ENCODE data around the gene TPK1.

DNA sequence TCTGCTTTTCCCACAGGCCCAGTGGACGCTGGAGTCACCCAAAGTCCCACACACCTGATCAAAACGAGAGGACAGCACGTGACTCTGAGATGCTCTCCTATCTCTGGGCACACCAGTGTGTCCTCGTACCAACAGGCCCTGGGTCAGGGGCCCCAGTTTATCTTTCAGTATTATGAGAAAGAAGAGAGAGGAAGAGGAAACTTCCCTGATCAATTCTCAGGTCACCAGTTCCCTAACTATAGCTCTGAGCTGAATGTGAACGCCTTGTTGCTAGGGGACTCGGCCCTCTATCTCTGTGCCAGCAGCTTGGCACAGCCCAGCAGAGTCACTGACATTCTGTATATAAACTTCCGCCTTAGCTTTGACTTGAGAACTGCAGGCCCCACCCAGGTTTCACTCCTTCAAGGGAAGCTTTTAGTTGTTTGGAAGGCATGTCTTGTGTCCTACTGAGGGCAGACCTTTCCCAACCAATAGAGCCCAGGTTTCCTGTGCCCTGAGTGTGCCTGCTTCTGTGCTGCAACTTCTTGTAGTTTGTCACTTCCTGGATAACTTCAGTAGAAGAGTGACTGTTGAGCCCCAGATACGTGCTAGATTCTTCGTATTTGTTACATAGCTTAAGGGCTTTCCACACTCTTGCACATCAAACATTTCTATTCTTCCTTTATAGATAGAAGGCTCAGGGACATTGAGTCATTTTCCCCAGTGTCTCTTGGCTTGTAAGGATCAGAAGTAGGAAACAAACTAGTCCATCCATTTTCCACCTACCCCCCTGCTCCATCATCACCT, 228.8 kb upstream of the PRSS1 start:
- RAMPAGE, long total RNA: no peak
- RRBS: no CpG with 5 or more reads among the region's 9 CpGs

GRCh38 chr7:142711735-142712049, 37.6 kb upstream of the PRSS1 start:
- RAMPAGE, long total RNA: no peak
- RRBS: no CpG with 5 or more reads among the region's 6 CpGs

DNA sequence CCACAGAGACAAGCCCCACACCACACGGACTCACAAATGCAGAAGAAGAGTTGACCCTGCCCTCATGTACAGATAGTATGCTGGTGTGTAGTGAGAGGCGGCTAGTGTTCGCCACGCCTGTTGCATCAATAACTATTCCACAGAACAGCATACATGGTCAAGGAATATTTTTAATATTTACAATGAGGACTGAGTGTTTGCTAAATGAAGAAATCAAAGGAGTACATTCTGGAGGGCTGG, 28.4 kb downstream of the PRSS2 start:
- RAMPAGE, long total RNA: no peak
- RRBS: no CpG with 5 or more reads among the region's 4 CpGs

- RAMPAGE, long total RNA: no peak
- RRBS: no CpG with 5 or more reads among the region's 3 CpGs
Observed at GRCh38 chr7:143049500-143049951, 2.6 kb upstream of the OR6V1 start.

- RAMPAGE, long total RNA: no peak
- RRBS: no CpG with 5 or more reads among the region's 9 CpGs
Observed at GRCh38 chr7:143205836-143206500, 15.9 kb upstream of the TAS2R40 start.

GRCh38 chr7:143264925-143265543, 1.8 kb downstream of the GSTK1 start:
- RAMPAGE, long total RNA: no peak
- RRBS: no CpG with 5 or more reads among the region's 16 CpGs

DNA sequence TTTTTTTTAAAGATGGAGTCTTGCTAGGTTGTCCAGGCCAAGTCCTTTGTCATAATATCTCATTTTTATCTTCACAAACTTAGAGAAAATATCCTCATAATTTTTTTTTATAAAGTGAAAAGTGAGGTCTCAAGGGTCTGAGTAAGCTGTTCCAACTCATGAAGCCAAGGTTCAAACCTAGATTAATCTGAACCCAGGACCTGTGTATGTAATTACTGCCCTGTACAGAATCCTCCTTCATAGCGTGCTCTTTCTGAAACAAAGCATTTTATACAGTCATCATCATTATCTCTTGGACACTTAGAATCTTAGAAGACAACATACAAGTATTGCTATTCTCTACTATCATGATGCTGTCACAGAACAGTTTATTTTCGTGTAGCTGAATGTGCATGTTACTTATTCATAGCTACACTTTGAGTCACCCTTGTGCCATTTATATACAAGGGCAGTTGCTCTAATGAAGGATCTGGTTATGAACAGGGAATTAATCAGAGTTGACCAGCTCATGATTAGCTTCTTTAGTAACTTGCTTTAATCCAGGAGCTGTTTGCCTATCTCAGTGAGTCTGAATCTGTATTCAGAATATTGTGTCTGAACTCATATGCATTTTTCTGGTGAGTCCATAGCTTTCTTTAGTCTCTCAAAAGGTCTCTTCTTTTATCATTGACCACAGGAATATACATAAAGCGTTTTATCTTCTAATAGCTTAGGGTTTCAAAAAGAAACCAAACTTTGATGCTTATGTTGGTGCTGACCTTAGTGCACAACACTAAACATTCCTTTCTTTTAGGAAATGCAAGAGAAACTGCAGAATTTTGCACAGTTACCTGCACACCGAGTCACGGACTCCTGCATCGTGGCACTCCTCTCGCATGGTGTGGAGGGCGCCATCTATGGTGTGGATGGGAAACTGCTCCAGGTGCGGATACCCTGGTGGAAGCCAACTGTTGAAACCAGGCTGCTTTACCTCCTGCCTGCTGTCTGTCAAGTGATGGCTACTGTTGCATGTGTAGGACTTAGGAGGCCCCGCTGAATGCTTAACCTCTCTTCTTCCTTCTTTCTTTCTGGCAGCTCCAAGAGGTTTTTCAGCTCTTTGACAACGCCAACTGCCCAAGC, 11.3 kb downstream of the CASP2 start:
- RAMPAGE, long total RNA: no peak
- RRBS: no CpG with 5 or more reads among the region's 11 CpGs

GRCh38 chr7:143318640-143319140, 2.8 kb downstream of the CLCN1 start:
- RAMPAGE, long total RNA: no peak
- RRBS: no CpG with 5 or more reads among the region's 6 CpGs

GRCh38 chr7:143375242-143376203, 5.6 kb upstream of the ZYX start:
- RAMPAGE, long total RNA: no peak
- RRBS: no CpG with 5 or more reads among the region's 8 CpGs

DNA sequence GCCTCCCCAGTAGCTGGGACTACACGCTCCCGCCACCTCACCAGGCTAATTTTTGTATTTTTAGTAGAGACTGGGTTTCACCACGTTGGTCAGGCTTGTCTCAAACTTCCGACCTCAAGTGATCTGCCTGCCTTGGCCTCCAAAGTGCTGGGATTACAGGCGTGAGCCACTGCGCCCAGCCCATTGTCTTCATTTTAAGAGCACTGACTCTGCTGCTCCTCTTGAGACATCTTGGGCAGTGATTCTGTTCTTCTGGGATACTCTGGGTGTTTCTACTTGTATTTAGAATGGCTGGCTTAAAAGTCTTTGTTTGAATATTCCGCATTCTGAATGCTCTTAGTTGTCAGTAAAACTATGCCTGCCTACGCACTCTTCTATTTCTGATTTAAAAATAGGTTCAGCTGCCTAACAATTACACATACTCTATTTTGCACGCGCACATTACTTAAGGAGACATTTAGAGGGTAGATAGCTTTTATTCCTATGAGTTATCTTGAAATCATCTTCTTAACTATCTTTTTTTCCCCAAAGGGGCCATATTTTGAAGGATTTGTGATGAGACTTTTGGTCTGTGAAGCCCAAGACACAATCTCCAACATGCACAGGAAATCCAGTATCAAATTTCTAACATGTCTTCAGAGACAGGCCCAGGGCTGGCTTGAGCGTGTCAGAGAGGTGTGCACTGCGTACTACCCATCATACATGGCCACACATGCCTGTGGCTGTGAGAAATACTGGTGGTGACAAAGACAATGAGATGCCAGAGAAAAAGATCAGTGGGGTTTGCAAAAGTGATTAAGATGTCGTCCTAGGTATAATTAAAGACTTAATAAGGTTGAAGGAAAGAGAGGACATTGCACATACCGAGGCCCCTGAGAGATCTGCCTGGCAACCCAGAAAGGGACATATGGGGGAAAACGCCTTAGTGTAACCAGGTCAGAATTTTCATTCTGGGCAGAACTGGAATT, 2.2 kb upstream of the ZYX start:
- RAMPAGE, long total RNA: no peak
- RRBS: no CpG with 5 or more reads among the region's 15 CpGs

GRCh38 chr7:143409222-143409638, 574 bp upstream of the EPHA1 start:
- RAMPAGE, long total RNA: no peak
- RRBS: no CpG with 5 or more reads among the region's 3 CpGs

- RAMPAGE, long total RNA: no peak
- RRBS: no CpG with 5 or more reads among the region's 9 CpGs
Observed at GRCh38 chr7:143812901-143813274, 55.4 kb upstream of the CTAGE6 start.

DNA sequence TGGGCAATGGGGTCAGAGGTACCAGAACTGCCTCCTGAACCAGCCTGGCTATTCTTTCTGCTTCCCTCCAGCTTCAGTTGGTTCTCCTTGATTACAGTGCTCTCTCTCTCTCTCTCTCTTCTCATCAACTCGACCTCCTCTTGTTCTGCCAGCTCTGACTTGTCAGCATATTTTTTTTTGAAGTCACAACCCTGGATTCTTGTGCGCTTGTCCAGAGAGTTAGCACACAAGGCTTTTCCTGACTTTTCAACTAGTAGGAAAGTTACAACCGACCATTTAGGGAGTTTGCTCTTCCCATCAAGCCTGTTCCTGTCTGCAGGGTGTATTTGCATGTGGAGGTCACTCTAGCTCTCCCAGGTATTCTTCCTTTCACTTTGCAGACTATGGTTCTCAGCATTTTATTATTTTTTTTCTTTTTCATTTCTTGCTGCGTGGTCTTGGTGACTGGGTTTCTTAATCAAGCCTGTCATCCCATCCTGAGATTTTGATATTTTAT, 2.4 kb upstream of the ARHGEF35 start:
- RAMPAGE, long total RNA: no peak
- RRBS: no CpG with 5 or more reads among the region's 4 CpGs

DNA sequence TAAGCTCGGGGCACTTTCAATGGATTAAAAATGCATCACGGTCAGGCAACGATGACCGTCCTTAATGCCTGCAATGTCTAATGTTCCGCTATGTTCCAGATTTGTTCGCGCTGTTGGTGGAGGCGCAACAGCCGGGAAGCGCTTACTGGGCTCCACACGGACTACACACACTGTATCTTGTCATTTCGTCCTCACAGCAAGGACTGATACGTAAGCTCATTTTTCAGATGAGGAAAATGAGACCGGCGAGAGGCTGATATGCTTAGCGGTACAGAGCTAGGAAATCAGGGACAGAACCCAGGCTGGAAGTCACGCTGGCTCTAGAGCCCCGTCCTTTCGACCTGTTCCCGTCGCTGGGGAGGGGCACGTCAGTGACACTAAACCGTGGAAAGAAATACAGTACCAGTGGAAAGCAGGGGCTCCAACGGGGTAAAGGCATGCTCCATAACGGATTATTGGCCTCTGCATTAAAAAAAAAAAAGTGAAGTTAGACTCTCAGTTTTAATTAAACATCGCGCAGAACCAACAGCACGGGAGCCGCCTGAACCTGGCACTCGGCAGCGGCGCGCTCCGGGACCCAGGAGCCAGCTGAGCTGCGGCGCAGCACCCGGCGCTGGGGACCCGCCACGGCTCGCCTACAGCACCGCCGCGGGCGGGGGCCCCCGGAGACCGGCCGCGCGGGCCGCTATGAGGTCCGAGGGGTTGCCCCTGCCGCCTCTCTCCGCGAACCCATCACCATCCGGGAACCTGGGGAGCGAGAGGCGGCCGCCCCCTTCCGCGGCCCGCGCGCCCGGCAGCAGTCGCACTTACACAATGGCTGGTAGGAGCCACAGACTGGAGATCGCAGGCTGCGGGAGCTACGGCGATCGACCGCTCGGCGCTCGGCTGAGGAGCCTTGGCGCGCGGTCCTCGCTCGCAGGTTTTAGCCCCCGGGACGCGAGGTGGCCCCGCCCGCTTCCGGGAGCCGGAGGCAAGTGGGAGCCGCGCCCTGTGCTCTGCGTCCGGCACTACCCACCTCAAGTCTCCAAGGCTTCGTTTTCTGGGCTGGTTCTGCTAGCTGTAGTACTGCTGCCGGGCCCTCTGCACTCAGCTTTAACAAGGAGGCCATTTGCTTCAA, at the start of gene TPK1:
Gene TPK1, minus strand, starts transcription at position 897 of the 1,117 bp plus-strand sequence.
- RAMPAGE, long total RNA: no peak
- RRBS: 2% methylated on average over 42 of the region's 93 CpGs

GRCh38 chr7:144836274-144836496, 332 bp upstream of the TPK1 start:
- RAMPAGE, long total RNA: no peak
- RRBS: 0% methylated on average over 3 of the region's 11 CpGs

GRCh38 chr7:144908820-144909330, 73.0 kb upstream of the TPK1 start:
- RAMPAGE, long total RNA: no peak
- RRBS: no CpG with 5 or more reads among the region's 1 CpG

GRCh38 chr7:147833657-147833856, 757.0 kb upstream of the C7orf33 start:
- RAMPAGE, long total RNA: no peak
- RRBS: no CpG with 5 or more reads among the region's 1 CpG

DNA sequence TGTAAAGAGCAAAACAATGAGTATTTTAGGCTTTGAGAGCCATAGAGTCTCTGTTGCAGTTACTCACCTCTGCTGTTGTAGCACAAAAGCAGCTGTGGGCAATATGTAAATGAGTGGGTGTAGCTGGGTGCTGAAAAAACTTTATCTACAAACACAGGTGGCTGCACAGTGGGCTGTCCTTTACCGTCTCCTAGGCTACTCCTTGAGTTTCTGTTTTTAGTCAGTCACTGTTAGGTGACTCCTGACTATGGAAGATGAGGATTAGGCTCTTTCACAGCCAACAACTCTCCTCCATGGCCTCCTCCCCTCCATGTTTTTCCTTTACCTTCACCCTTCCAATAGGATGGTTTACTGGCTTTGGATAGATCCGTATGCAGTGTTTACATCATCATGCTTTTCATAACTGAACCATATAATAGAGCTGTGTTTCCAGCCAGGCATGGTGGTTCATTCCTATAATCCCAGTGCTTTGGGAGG, 286.0 kb upstream of the C7orf33 start:
- RAMPAGE, long total RNA: no peak
- RRBS: no CpG with 5 or more reads among the region's 2 CpGs

GRCh38 chr7:148700796-148701182, 2.1 kb downstream of the CUL1 start:
- RAMPAGE, long total RNA: no peak
- RRBS: no CpG with 5 or more reads among the region's 4 CpGs

- RAMPAGE, long total RNA: no peak
- RRBS: 100% methylated on average over 2 of the region's 20 CpGs
Observed at GRCh38 chr7:148802761-148803583, 81.1 kb downstream of the EZH2 start.

Data from epithelial cell of proximal tubule (primary cell).